Progenitor cell of endocrine pancreas (in vitro differentiated cells): ENCODE measurements around the genes GALK2 and DMXL2.

DNA sequence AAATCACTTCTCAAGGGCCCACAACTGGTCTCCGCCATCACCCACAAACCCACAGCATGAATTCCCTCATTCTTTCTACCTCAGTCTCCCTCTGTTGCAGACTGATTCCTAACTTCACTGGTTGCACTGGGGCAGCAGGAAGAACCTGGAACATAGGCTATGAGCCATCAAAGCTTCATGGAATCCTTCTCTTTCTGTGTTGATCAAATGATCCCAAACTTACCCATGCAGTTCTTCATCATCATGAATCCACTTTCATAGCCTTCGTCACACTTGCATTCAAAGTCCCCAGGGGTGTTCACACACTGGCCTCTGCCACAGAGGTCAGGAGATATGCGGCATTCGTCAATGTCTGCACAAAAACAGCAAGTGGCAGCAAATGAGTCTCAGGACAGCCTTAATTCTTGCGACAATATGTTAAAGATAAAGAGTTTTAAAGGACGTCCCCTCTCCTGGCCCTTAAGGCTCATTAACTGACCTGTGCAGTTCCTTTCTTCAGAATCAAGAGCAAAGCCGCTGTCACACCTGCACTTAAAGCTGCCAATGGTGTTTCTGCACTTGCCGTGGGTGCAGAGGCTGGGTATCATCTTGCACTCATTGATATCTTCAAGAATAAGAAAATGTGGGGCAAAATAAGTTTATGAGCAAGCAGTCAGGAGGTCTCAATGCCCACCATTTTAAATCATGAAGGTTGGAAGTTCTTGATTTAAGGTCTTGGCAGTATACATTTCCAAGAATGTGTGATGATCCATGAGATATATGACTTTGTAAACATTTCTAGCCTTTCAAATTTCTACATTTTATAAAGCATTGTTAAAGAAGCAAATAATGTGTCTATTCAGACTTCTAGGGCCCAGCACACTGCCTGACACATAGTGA is 156.9 kb downstream of the DUT start:
- PRO-cap = no peak

DNA sequence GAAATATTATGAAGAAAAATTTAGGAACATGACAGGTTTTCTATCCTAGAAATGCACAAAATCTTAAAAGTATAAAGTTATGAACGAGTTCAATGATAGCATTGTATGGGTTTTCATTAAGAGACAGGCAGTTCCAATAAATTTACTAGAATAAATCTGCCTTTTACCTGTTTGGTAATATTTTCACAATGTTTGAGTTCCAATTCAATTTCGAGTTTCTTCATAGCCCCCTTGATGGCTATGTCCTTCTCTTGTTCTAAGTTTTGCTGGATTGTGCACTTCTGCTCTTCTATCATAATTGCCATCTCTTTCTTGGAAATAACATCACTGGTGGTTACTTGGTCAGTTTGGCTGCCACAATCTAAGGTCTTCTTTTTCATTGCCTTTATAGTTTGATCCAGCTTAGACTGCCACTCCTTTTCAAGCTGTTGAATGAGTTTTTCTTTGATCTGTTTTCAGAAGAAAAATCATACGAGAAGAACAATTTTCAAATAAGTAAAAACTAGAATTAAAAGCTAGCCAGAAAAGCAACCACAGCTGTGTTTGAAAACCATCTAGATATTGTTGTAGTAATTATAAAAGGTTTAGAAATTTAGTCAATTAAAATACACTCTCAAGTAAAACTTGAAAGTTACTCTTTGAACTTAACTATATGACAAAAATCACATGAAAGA is 48.5 kb downstream of the CEP152 start:
- PRO-cap = no peak

GRCh38 chr15:48975650-48976703 is 12.3 kb upstream of the SHC4 start:
- PRO-cap = bidirectional peak, plus-strand start at chr15:48976021, minus-strand start at chr15:48975822

GRCh38 chr15:49149135-49149864 is 6.1 kb downstream of the COPS2 start:
- PRO-cap = no peak

- PRO-cap = bidirectional peak, plus-strand start at chr15:49170282, minus-strand start at chr15:49170072; bidirectional peak, plus-strand start at chr15:49170499, minus-strand start at chr15:49170408
These were observed at the start of gene GALK2 for GRCh38 chr15:49169775-49170782. GALK2 (plus strand) TSS chr15:49170247.

DNA sequence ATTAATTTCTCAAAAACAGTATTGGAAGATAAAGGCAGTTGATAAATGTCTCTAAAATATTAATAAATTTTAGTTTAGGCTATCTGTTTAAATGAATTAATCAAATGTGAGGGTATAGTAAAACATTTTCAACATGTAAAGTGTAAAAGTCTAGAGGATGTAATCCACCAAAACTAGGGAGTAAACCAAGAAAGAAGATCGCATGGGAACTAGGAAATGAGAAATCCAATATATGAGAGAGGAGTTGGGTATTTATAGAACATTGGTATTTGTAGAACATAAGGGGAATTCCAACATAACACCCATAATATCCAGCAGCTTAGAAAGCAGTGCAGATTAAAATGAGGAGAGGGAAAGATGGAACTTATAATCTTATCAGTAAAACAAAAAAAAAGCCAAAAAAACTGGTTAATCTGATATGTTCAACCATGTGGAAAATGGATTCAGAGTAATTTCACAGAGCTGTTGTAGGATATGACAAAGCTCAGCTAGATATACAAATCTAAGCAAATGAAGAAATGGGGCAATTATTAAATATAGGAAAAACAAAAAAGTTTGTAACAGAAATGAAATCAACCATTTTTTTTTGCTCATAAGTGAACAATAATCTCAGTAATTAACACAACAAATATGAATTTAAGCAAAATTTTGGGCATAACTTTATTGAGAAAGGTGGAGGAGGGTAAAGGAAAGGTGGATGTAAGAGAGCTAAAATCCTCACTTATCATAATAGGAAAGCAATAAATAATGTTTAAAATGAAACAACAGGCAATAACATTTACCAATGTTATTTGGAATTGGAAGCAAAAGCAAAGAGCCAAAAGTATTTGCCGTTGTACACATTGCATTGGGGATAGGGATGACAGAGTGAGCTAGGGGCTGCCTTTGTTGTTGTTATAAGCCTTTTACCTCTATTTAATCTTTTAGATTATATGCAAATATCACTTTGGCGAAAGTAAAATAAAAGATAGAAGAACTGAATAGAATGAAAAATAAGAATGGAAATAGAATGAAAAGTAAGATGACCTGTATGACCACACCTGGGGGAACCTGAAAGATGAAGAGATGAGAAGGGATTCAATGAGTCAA is 74.8 kb downstream of the GALK2 start:
- PRO-cap = no peak

GRCh38 chr15:49288231-49288862 is 118.3 kb downstream of the GALK2 start:
- PRO-cap = no peak

DNA sequence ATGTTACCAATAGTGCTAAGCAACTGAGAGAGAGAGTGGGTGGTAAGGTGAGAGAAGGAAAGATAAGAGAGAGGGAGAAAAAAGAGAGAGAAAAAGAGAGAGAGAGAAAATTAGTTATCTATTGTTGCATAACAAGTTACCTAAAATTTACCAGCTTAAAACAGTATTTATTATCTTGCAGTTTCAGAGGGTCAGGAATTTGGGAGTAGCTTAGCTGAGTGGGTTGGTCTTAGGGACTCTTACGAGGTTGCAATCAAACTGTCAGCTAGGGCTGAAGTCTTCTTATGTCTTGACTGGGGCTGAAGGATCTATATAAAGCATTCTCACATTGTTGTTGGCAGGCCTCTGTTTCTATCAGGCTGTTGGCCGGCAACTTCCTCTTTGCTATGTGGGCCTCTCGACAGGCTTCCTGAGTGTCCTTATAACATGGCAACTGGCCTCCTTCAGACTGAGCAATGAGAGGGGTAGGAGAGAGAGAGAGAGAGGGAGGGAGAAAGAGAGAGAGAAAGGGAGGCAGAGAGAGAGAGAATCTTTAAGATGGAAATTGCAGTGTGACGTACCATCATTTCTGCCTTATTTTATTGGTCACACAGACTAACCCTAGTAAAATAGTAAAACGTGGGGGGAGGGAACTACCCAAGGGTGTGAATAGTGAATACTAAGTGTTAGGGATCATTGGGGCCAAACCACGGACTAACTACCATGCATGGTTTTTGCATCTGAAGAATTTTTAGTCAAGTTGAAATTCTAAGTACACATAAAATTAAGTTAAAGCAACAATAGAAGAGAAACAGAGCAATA is 16.0 kb downstream of the FGF7 start:
- PRO-cap = no peak

DNA sequence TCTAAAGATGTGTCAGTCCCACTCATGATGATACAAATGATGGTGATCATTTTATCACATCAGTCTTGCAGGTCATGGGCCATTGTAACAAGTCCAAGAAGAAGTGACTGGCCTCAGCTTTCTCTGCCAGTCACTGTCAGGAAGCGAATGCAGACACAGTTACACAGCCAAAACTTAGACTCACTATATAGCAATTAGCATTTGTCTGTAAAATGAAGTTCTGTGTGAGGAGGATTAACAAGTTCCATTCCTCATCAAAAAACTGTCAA is 18.5 kb downstream of the ATP8B4 start:
- PRO-cap = no peak

GRCh38 chr15:50110306-50110626 is 8.8 kb downstream of the ATP8B4 start:
- PRO-cap = no peak

DNA sequence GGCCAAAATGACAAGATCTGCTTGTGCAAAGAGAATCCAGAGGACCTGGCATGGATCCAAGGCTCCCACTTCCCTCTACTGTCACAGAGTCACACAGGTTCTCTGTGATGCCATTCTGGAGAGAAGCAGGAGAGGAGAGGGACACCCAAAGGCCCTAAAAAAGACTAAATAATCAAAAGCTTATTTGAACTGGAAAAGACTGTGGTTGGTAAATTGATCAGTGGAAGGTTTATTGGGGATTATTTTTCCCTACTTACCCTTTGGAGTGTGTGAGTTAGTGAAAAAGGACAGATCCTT is 9.4 kb upstream of the ATP8B4 start:
- PRO-cap = no peak

DNA sequence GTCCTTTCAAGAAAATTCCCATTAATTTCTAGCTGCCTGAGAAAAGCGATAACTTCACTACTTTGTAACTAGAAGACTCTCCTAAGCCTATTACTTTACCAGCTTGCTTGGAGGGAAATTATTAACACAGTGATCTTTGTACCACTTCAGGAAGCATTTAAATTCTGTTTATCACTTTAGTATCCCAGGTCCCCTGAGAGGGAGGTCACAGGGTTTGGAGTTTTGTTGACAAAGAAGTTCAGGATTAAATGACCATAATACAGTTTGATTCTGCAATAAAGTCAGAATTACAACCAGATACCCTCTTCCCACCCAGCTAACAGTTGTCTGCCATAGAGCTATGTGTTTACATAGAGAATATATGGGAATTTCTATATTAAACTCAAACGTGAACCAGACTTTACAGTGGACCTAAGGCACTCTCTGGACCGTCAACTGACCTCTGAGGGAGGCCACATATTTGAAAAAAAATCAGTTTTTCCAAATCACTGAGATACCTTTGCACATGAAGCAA is 3.0 kb downstream of the SLC27A2 start:
- PRO-cap = no peak

DNA sequence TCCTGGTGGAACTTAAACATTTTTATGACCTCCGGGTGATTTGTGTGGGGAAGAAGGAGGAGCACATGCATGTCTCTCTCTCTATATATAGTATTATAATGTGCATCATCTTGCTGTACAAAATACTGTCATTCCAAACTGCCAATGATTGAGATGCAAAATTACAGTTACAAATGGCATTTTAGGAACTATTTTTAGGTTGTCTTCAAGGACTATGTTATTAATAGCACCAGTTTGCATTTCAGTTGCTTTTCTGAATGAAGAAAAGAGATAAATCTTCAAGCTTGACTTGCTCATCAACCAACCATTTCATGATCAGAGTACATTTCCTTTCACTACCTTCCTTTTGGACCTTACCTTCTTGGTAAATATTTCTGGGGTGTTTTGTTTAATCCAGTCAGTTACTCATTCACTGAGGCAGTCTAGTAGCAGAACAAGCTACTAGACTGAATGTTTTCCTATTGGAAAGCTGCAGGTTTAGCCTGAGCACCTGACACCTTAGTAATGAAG is 8.1 kb downstream of the SLC27A2 start:
- PRO-cap = no peak

- PRO-cap = no peak
These were observed 937 bp upstream of the USP8 start for GRCh38 chr15:50423224-50423712.

DNA sequence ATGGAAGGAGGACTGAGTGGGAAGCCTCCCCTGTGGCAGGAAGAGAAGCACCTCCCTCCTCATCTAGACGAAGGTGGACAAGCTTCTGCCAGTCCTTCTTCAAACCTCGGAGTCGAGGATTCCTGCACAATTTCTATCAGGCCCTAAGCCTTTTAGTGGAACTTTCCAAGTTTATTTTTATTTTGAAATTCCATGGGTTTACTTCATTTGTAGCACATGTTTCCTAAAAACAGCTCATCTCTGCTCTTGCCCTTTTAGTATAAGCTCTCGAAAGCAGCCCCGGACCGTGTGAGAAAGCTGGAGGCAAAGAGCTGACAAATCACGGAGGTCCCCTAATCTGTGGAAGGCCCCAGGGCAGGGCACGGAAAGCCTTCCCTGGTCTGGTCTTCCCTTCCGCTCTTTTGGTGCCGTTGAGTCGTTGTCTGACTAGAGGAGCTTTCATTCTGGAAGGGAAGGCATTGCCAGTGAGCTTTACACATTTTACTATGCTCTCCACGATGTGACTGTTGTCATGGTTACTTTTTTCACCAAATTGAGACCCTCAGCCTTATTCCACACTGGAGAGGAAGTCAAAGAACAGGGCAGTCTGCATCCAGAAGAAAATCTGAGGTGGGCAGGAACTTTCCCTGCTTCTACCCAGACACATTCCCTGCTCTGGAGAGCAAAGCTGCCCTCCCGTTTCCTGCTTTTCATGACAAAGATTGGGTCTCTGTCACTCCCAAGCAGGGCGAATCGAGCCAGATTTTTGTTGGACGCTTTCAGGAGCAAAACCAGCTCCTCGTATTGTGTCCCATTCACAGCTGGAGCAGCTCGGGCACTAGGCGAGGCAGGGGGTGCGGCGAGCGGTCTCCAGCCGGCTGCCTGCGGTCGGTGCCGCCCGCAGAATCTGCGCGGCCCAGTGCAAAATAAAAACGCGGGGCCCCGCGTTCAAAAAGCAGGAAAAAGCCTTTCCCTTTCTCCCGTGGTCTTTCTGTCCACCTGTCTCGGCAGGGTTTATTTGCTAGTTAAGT is 71.7 kb downstream of the CYP19A1 start:
- PRO-cap = no peak

DNA sequence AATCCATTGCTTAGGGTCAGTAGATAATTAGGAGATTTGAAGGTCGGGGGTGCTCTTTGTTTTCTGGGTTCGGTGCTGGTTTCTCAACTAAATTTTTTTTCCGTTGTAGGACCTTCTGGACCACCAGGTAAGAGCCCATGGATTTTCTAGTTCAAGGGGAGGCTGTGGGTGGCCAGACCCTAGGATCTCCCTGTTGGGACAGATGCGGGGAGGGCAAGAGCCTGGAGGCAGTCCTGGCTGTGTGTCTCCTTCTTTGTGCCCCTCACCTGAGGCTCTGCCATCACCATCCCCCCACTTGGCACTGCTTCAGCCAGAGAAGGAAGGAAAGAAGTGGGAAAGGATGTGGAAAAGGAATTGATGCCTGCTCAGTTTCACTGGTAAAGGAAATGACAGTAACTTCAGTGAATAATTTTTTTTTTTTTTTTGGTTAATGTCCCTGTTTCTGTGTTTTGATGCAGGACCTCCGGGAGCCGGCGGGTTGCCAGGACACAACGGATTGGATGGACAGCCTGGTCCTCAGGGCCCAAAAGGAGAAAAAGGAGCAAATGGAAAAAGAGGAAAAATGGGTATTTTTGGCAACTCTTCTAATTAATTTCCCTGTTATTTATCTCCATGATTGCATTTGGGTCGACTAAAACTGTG is 42.0 kb downstream of the GLDN start:
- PRO-cap = no peak

DNA sequence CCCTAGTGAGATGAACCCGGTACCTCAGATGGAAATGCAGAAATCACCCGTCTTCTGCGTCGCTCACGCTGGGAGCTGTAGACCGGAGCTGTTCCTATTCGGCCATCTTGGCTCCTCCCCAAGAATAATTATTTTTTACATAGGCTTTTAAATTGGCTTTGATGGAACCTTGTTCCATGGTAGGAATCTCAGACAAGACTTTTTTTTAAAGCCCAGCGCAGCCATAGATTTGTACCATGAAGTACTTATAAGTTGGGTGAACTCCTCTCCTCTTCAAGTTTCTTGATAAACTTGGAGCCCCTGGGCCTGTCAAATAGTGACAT is 81.6 kb downstream of the GLDN start:
- PRO-cap = no peak

- PRO-cap = no peak
These were observed 19.1 kb downstream of the DMXL2 start for GRCh38 chr15:51603475-51603929.

- PRO-cap = bidirectional peak, plus-strand start at chr15:51622696, minus-strand start at chr15:51622572; bidirectional peak, plus-strand start at chr15:51623148, minus-strand start at chr15:51623114
These were observed at the start of gene DMXL2 for GRCh38 chr15:51622262-51623345. DMXL2 (minus strand) TSS chr15:51622771.

- PRO-cap = bidirectional peak, plus-strand start at chr15:51738216, minus-strand start at chr15:51738005
These were observed 478 bp upstream of the LYSMD2 start for GRCh38 chr15:51737975-51738290.